Spleen (tissue), 7 donors: Measurements from ENCODE around the genes GLIS2, VASN, CORO7 and NMRAL1.

DNA sequence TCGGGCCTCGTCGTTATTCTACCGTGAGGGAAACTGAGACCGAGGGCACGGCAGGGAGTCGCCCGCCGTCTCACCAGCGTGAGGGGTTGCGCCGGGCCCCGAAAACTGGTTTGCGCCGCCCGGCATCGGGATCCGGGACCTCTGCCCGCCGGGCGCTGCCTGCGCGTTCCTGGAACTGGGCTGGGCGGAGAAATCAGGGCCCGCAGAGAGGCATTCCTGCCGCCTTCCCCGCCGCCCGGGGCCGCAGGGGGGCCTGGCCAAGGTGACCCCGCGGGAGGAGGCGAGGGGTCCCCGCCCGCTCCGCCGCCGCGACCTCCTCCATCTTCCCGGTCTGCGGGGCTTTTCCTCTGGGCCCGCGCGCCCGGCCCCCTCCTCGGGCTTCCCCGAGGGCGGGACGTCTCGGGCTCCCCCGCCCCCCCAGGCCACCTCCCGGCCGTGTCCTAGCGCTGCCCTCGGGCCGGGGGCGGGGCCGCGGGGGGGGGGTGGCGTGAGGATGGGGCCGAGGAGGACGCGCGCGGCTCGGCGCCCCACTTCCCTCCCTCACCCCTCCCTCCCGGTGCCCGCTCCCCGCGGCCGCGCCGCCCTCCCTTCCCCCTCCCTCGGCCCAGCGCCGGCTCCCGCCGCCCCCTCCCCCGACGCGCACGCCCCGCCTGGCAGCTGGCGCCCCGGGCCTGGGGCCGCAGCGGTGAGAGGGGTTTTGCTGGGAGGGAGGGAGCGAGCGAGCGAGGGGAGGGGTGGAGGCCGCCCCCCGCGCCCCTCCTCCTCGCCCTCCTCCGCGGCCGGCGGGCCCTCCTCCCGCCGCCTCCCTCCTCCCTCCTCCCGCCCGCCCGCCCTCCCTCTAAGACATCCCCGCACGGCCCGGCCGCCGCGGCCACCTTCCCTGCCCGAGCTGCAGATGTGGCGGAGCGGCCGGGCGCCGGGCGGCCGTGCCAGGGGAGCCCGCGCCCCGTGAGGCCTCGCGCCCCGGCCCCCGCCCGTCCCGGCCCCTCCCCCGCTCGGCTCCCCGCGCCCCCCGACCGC lies at the start of gene GLIS2:
GLIS2 (plus strand) TSS at position 874 of the 1,020 bp plus-strand sequence.
- PRO-cap, 4 experiments = peak in 4 of 4 experiments; most common plus-strand start position 874 of the sequence (in 3); most common minus-strand start position 325 of the sequence (in 1)
- RAMPAGE, long total RNA, 4 experiments = no peak in any of the 4 experiments

GRCh38 chr16:4324014-4324612 lies 8.2 kb downstream of the GLIS2 start:
- PRO-cap, 4 experiments = no peak in any of the 4 experiments
- RAMPAGE, long total RNA, 4 experiments = no peak in any of the 4 experiments

DNA sequence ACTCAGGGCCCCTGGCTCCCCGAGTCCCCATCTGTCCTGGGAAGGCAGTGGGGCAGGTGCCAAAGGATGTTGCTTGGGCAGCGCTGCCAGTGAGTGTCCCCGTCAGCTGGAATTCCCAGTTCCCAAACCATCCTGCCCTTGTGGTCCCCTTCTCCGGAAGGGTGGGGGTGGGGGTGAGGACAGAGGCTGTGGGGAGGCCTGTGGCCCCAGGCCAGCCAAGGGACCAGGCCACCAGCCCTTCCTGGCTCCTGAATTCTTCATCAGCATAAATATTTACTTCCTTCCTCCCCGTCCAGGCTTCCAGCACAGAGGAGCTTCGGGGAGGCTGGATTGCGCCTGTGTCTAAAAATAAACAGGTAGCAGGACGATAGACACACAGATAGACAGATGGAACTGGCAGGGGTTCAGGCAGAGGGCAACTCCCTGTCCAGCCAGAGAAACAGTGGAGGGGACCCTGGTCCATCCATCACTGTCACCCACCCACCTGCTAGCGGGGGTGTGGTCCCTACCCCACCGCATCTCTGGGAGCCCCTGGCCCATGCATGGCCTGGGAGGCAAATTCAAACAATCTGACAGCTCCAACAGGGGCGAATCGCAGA lies 13.0 kb downstream of the GLIS2 start:
- PRO-cap, 4 experiments = peak in 1 of 4 experiments; most common minus-strand start position 114 of the sequence (in 1)
- RAMPAGE, long total RNA, 4 experiments = no peak in any of the 4 experiments

GRCh38 chr16:4362168-4362455 lies 9.5 kb upstream of the VASN start:
- PRO-cap, 4 experiments = no peak in any of the 4 experiments
- RAMPAGE, long total RNA, 4 experiments = no peak in any of the 4 experiments

DNA sequence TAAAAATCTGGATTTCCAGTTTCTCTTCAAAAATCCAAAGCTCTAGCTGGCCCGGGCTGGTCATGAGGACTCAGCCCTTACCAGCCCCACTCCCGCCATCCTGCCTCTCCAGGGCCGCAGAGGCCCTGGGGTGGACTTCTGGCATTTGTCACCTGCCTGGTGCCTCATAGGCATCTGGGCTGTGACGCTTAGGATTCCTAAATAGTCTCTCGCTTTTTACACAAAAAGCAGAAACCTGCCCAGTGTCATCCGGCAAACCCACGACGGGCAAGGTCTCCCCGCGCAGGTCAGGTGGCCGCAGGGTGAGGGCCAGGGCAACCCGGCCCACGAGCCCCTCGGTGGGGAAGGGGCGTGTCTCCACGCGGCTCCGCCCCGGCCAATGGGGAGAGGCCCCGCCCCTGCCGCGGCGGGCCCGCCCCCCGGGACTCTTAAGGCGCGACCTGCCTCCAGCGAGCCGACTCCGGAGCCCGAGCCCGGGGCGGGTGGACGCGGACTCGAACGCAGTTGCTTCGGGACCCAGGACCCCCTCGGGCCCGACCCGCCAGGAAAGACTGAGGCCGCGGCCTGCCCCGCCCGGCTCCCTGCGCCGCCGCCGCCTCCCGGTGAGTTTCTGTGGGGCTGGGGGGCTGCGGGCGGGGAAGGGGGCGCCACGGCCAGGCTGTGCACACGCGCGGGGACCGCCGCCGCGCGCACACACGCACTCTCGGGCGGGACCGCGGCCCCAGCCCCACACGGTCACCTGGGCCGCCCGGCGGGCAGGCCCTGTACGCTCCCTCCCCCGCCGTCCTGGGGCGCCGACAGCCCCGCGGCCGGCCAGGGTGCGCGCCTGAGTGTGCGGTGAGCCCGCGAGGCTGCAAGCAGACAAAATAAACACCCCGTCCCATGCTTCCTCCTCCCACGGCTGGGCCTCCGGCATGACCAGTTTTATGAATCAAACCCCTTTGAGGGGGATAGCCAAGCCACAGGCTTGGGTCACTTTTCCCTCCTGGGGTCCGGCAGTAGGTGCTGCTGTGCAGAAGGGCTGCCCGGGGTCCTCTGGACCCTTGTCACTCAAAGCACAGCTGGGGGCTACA lies at the start of gene VASN:
VASN (plus strand) TSS at position 457 of the 1,073 bp plus-strand sequence.
- PRO-cap, 4 experiments = peak in 4 of 4 experiments; most common plus-strand start position 457 of the sequence (in 4); most common minus-strand start position 127 of the sequence (in 2)
- RAMPAGE, long total RNA, 4 experiments = start-site peak on the plus strand in 2 of 4 experiments, centred at position 459 of the sequence, 173 to 406 reads per replicate

DNA sequence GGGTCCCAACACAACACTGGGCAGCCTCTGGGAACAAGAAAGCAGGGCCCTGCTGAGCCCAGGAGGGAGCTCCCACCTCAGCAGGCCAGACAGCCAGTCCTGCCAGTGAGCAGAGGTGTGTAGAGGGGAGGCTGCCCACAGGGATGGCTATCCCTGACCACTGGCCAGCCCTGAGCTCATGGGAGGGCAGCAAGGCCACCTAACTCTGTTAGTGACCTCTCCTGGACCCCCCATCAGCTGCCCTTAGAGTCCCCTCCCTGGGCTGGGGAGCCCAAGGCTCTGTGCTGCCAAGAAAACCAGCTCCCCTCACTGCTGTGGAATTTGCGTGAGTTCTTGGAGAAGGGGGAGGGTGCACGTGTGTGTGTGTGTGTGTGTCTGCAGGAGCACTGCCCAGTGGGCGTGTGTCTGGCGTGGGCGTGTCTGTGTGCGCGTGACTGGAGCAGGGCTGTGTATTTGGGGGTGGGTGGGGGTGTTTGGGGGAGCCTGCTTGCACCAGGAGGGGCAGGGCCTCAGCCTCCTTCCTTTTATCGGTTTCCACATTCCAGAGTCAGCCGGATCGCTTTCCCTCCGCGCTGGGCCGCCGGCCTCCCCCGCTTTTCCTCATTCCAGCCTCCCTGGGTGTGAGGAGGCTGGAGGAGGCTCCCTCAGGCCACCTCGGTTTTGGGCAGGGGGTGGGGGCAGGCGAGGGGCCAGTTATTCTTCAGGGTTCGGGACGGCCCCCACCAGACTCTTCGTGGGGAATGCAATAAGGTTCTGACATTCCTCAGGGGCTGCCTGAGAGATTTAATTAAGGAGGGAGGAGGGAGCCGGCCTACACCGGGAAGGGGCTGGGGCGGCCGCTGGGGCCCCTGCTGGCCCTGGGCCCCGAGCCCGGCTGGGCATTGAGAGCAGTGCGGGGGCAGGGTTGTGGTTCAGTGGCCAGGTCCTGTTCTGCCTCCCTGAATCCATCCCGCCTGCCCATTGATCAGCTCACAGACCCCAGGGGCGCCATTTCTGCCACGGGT lies 2.4 kb downstream of the VASN start:
- PRO-cap, 4 experiments = peak in 2 of 4 experiments; most common plus-strand start position 554 of the sequence (in 1); most common minus-strand start position 311 of the sequence (in 1)
- RAMPAGE, long total RNA, 4 experiments = no peak in any of the 4 experiments

DNA sequence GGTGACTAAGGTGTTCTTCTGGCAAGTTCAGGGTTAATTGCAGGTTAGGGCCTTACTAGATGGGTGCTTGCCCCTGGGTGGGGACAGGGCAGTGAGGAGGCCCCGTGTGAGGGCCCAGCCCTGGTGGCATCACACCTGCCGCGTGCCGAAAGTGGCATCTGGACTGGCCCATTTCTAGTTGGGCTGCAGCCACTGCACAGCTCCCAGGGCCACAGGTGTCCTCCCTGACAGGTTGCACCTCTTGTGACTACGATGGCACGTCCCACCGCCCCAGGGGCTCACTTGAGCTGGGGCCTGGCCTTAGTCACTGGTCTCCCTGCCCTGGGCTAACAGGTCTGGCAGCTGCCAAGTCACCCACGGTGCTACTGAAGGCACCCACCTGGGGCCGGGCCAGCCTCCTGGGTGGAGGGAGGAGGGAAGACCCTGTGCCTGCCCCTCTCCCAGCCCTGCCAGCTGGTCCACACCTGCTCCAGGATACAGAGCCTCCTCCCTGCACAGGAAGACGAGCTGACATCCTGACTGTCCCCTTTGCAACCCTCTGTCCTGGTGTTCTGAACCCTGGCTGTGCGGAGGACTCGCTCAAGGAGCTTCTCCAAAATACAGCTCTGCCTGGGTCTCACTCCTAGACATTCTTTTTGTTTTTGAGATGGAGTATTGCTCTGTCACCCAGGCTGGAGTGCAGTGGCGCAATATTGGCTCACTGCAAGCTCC lies 3.4 kb downstream of the VASN start:
- PRO-cap, 4 experiments = no peak in any of the 4 experiments
- RAMPAGE, long total RNA, 4 experiments = no peak in any of the 4 experiments

DNA sequence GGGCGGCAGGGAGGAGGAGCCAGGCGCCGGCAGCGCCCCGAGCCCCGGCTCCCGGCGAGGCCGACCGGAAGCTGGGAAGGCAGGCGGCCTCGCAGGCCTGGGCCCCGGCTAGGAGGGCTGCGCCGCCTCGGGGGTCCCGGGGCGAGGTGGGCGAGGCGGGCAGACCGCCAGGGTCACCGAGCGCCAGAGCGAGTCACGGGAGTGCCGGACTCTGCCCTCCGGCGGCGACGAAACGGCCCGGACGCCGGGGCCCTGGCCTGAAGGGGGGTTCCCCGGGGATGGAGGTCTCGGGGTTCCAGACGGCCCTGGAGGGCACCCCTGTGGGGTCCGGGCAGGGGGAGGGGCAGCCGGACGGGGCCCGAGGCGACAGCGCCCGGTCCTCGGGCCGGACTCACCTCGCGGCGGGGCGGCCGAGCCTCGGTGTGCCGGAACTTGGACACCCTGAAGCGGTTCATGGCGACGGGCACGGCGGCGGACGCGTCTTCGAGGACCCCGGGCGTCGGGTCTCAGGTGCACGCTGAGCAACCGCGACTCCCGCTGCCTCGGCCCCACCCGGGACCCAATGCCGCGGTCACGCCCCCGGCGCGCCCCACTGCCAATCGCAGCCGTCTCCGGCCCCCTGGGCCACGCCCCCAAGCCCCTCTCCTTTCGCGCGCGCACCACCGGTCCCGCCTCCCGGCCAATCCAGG lies at the start of gene CORO7:
CORO7 (minus strand) TSS at position 533 of the 689 bp plus-strand sequence.
- PRO-cap, 4 experiments = peak in 4 of 4 experiments; most common plus-strand start position 82 of the sequence (in 1); most common minus-strand start position 564 of the sequence (in 3)
- RAMPAGE, long total RNA, 4 experiments = start-site peak on the minus strand in 2 of 4 experiments, centred at positions 513 to 522 of the sequence, 32 to 127 reads per replicate

DNA sequence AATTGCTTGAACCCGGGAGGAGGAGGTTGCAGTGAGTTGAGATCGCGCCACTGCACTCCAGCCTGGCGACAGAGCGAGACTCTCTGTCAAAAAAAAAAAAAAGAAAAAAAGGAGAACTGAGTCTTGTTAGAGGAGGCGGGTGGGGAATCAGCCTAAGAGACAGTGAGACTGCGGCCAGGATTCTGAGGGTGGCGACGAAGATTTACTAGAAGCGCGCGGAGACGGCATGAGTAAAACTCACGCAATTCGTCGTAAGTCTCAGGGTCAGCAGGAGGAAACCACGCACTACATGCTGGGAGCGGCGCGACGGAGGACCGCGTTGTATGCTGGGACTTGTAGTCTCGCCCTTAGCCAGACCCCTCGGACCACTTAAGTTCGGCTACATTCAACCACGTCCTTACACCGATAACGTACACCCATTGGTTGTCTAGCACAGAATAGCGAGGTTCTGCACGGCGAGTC lies 400 bp upstream of the DNAJA3 start:
- PRO-cap, 4 experiments = peak in 4 of 4 experiments; most common plus-strand start position 142 of the sequence (in 1); most common minus-strand start position 260 of the sequence (in 3)
- RAMPAGE, long total RNA, 4 experiments = no peak in any of the 4 experiments

DNA sequence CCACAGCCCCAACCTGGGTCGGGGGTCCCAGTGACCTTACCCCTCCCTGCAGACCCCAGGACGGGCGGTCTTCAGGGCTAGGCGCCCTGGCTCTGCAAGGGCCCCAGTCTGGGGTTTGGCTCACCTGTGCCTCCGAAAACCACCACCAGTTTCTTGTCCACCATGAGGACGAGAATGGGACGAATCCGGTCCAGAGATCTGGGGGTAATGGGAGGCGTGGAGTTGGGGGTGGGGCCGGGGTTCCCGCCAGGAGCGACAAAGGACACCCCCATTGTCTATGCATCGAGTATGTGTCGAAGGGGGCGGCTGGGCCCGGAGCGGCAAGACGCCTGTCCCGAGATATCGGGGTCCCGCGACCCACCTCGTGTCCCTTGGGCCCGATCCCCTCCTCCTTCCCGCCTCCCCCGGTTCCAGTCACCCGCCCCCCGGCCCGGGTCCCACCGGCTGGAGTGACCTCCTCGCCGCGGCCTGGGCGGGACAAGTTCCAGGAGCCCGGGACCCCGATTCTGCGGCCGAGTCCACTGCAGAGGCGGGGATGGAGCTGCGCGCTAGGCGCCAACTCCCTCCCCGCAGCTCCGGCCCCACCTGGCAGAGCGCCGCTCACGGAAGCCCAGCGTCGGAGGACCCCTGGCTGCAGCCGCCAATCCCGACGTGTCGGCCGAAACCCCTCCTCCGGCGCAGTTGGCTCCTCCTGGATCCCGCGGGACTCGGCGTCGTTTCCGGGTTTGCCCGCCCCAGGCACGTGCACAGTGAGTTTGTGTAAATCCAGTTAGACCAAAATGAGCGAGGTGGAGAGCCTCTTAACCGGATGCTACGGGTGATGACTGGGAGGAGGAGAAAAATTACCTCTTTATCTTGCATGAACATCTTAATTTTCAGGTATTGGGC lies at the start of gene NMRAL1:
NMRAL1 (minus strand) TSS at position 657 of the 888 bp plus-strand sequence.
- PRO-cap, 4 experiments = peak in 4 of 4 experiments; most common plus-strand start position 777 of the sequence (in 2); most common minus-strand start position 653 of the sequence (in 2)
- RAMPAGE, long total RNA, 4 experiments = start-site peak on the minus strand in 4 of 4 experiments, centred at positions 623 to 635 of the sequence, 203 to 403 reads per replicate

DNA sequence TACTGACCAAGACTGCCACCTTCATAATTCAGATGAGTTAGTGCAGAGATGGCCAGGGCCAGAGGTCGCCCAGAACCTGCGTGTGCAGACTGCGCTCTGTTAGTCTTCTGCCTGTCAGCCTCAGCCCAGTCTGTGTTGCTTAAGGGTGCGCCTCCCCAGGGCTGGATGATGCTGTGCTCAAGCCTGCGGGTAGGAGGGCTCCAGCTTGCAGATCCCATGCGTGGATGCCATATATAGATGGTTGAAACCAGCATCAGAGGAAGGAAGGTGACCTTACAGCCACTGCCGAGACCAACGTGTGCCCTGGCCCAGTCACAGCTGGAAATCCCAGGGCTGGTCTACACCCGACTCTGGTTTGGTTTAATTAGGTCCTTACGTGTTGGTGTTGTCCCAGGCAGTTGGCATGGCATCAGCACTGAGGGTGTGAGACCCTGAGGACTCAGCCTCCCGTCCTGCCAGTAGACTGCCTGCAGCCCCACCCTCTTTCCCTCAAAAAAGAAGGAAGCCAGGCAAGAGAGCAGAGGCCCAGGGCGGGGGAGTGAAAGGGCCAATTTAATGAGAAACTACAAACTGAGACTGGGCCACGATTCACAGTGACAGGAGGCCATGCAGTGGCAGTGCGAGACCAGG lies 27.7 kb downstream of the CDIP1 start:
- PRO-cap, 4 experiments = no peak in any of the 4 experiments
- RAMPAGE, long total RNA, 4 experiments = start-site peak on the plus strand in 1 of 4 experiments, centred at position 424 of the sequence, 5 reads per replicate

DNA sequence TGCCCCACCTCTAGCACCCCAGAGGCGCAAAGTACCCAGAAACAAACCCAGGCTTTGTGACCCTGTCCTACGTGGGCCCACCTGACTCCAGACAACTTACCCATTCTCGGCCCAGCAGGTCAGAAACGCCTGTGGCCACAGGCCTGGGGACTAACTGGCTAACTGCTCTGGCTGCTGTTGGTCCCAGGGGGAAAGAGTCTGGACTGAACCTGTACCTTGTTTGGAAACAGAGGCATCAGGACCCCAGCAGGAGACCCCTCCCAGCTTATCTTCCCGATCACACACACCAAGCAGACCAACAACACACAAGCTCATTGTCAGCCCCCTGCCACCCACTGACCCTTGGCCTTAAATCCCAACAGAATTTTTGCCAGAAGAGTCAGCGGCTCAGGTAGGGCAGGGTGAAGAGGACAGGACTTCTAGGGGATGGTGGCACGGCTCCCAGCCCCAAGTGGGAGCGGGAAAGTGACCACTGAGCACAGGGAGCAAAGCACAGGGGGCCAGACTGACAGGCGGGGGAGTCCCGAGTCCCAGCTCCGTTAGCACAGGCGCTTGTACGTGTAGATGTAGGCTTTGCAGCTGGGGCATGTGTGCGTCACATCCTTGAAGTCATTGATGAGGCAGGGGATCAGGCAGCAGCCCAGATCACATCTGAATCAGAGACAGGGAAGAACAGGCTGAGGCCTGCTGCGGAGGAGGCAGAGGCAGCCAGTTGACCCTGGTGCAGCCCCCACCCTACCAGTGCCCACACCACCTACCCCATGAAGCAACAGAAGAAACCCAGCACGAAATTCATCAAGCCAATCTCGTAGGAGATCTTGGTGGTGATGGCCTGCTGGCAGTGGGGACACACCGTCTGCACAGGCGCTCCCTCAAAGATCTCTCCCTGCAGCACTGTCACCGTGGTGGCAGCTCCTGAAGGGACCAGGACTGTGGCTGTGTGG lies 26.3 kb downstream of the CDIP1 start:
- PRO-cap, 4 experiments = no peak in any of the 4 experiments
- RAMPAGE, long total RNA, 4 experiments = no peak in any of the 4 experiments

GRCh38 chr16:4615764-4616402 lies 1.2 kb upstream of the UBALD1 start:
- PRO-cap, 4 experiments = peak in 4 of 4 experiments; most common minus-strand start chr16:4616287 (in 3)
- RAMPAGE, long total RNA, 4 experiments = no peak in any of the 4 experiments

GRCh38 chr16:4668276-4668912 lies 25.0 kb upstream of the NUDT16L1 start:
- PRO-cap, 4 experiments = no peak in any of the 4 experiments
- RAMPAGE, long total RNA, 4 experiments = no peak in any of the 4 experiments

DNA sequence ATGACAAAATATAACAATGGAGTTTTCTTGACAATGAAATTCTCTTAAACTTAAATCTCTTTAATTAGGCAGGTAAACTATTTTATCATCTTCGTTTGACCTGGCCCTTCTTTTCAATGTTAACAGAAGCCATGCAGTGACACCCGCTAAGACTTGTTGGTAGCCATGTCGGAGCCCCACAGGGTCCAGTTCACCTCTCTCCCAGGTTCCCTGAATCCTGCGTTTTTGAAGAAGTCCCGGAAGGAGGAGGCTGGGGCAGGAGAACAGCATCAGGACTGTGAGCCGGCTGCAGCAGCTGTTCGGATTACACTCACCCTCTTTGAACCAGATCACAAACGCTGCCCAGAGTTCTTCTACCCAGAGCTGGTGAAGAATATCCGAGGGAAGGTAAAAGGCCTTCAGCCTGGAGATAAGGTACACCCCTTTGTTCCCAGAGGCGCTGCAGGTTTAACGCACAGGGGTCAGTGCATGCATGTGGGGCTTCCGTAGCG lies 5.5 kb downstream of the UBN1 start:
- PRO-cap, 4 experiments = no peak in any of the 4 experiments
- RAMPAGE, long total RNA, 4 experiments = no peak in any of the 4 experiments

DNA sequence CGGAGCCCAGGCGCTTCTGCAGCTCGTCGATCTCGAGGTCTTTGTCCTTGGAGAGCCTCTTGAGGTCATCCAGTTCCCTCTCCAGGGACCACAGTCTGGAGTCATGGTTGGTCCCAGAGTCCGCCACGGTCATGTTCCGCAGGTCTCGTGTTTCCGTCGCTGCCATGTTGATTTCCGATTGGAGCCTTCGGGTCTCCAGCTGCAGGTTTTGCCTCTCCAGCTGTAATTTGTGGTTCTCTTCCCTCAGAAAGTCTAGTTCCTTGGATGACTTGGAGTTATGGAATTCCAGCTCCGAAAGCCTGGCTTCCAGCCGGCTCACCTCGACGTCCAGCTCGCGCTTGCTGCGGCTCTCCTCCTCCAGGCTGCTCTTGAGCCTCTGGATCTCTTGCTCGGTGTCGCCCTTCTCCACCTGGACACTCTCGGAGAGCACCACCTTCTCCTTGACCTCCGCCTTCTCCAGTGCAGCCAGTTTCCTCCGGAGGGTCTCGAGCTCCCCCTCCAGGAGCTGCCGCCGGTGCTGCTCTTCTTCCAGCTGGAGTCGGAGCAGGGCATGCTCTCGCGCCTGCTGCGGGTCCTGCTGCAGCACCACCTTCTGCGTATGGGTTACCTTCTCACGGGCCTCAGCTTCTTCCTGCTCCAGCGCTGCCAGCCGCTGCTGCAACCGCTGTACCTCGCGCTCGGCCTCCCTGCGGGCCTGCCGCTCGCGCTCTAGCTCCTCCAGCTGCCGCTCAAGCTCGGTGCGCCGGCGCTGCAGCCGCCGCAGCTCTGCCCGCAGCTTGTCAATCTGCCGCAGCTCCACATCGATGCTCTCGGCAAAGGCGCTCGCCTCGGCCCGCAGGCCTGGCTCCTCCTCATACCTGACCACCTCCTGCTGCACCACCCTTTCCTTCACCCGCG lies 36.7 kb downstream of the UBN1 start:
- PRO-cap, 4 experiments = no peak in any of the 4 experiments
- RAMPAGE, long total RNA, 4 experiments = no peak in any of the 4 experiments

- PRO-cap, 4 experiments = no peak in any of the 4 experiments
- RAMPAGE, long total RNA, 4 experiments = no peak in any of the 4 experiments
These were observed 38.3 kb downstream of the UBN1 start for GRCh38 chr16:4885418-4886156.

GRCh38 chr16:4886878-4887359 lies 39.6 kb downstream of the UBN1 start:
- PRO-cap, 4 experiments = no peak in any of the 4 experiments
- RAMPAGE, long total RNA, 4 experiments = no peak in any of the 4 experiments

GRCh38 chr16:4947684-4948429 lies 10.3 kb upstream of the SEC14L5 start:
- PRO-cap, 4 experiments = no peak in any of the 4 experiments
- RAMPAGE, long total RNA, 4 experiments = no peak in any of the 4 experiments

- PRO-cap, 4 experiments = no peak in any of the 4 experiments
- RAMPAGE, long total RNA, 4 experiments = no peak in any of the 4 experiments
These were observed 30.8 kb downstream of the NAGPA start for GRCh38 chr16:5002926-5003298.